Caco-2 (cell line): ENCODE data around the gene ABCB10.

- PRO-cap, result no peak
- RRBS, result no CpG with 5 or more reads among the region's 11 CpGs
Observed at GRCh38 chr1:229019351-229020328, 251.3 kb upstream of the RAB4A start.

DNA sequence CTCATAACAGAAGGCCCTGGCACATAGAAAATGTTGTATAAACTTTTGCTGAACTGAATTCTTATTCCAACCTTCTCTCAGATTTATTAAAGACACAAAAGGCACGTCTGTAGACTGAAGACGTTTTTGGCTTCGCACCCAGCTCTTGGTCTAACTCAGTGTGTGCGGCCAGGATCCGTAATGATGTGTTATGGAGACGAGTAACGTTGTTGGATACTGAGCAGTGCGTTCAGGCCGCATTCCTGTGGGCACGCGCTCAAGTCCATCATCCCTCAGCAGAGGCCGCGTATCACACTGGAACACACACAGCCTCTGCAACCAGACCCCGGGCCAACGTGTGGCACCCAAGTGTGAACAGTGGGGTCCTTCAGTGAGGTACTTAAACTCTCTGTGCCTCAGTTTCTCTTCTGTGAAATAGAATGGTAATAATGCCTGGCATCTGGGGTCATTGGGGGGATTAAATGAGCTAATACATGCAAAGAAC, 154.7 kb upstream of the RAB4A start:
- PRO-cap, result no peak
- RRBS, result no CpG with 5 or more reads among the region's 15 CpGs

GRCh38 chr1:229165335-229165838, 105.5 kb upstream of the RAB4A start:
- PRO-cap, result no peak
- RRBS, result no CpG with 5 or more reads among the region's 8 CpGs

GRCh38 chr1:229217725-229218154, 53.2 kb upstream of the RAB4A start:
- PRO-cap, result no peak
- RRBS, result no CpG with 5 or more reads among the region's 9 CpGs

- PRO-cap, result no peak
- RRBS, result no CpG with 5 or more reads among the region's 10 CpGs
Observed at GRCh38 chr1:229253186-229253624, 17.7 kb upstream of the RAB4A start.

- PRO-cap, result no peak
- RRBS, result no CpG with 5 or more reads among the region's 5 CpGs
Observed at GRCh38 chr1:229274766-229275528, 4.0 kb downstream of the RAB4A start.

GRCh38 chr1:229313002-229313635, 29.7 kb downstream of the CCSAP start:
- PRO-cap, result no peak
- RRBS, result no CpG with 5 or more reads among the region's 9 CpGs

DNA sequence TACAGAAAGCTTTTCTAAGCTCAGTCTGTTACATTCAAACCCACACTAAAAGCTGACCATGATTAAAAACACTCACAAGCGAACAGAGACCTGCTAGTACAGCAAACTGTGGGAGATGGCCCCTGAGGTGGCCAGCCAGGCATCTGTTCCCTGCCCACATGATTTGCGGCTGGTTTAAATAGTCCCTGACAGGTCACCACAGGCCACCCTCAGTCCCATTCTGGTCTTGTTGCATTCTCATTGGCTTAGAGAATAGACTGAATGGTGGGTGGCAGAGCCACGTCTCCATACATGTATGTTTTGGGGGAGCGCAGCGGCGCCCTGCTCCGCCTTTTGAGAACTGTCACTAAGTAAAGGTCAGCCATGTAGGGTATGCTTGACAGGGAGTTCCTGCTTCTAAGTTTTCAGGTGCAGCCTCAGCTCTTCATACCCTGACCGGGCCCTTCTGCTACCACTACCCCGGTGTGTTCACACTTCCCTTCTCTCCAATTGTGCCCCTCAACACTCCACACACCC, 2.4 kb upstream of the ACTA1 start:
- PRO-cap, result no peak
- RRBS, result no CpG with 5 or more reads among the region's 9 CpGs

- PRO-cap, result bidirectional peak, plus-strand start at chr1:229559142, minus-strand start at chr1:229558692
- RRBS, result 3% methylated on average over 57 of the region's 129 CpGs
Observed at GRCh38 chr1:229558385-229559520, at the start of gene ABCB10. ABCB10 (minus strand) TSS chr1:229558707.

GRCh38 chr1:229705719-229706098, 79.7 kb downstream of the URB2 start:
- PRO-cap, result no peak
- RRBS, result no CpG with 5 or more reads among the region's 5 CpGs

GRCh38 chr1:230077422-230078273, 10.6 kb downstream of the GALNT2 start:
- PRO-cap, result no peak
- RRBS, result no CpG with 5 or more reads among the region's 13 CpGs

DNA sequence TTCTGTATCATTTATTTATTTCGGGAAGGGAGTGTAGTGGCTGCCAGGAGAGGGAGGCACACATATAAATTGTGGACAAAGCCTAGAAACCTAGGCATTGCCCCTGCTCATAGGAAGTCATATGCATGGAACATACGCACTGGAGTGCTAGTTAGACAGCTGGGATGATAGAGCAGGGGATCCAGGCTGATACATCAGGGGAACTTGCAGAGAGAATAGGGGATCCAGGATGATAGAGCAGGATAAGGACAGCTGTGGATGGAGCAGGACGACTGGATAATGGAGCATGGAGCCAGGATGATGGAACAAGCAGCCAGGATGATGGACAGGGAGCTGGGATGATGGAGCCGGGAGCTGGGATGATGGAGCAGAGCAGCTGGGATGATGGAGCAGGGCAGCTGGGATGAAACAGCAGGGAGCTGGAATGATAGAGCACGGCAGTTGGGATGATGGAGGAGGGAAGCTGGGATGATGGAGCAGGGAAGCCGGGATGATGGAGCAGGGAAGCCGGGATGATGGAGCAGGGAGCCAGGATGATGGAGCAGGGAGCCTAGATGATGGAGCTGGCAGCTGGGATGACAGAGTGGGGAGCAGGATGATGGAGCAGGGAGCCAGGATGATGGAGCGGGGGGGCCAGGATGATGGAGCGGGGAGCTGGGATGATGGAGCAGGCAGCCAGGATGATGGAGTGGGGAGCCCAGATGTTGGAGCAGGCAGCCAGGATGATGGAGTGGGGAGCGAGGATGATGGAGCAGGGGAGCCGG, 15.7 kb downstream of the GALNT2 start:
- PRO-cap, result no peak
- RRBS, result no CpG with 5 or more reads among the region's 11 CpGs

DNA sequence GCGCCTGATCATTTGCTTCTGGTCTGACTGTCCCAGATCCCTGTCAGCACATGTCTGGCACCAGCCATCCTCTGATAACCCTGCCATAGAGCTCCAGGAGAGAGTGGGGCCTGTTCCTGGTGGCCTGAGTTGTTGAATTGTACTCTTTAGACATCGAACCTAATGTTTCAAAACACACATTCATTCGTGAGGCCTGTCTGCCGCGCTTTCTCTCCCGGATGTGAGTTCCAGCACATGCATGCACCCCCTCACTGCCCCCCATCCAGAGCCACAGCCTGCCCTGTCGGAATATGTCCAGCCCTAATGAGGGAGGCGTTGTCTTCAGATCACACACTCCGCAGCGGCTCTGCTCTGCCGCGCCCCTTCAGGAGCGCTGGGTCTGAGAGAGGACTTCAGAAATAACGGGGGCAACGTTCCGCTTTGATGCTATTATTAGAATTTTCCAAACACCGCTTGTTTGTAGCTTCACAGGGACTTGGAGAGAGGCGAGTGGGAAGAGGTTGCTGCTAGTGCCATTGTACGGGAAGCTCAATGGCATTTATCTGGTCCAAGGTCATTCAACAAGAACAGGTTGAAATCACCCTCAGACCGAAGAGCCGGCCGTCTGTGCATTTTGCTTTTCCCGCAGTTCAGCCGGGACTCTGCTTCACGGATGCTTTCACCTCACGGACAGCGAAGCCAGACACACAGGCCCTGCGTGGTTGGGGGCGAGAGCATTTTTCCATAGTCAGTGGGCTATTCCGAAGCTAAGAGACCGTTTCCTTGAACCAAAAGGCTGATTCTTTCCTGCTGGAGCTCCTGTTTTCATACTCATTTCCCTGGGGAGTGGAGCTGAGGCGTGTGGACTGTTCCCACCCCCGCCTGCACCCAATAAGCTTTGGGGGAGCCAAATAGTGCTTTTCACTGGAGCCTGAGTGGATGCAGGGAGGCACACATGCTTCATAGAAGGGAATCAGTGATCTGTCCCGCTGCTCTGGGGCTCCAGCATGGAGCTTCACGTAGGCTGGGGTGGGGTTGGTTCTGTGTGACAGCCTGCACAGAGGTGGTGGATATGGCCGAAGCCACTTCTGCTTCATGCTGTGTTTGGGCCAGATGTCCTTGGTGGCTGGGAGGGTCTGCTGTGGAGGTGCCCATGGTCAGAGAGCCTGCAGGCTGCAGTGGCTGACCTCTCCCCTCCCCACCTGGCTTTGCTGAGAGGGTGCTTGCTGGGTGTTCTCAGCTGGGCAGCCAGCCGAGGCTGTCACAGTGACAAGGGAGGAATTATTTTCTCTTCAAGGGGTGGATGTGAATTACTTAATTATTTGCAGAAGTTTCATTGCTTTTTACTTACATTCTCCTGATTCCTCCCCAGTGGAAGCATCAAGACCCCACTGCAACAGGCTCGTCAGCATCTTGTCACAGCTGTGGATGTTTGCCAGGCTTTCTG, 69.8 kb downstream of the GALNT2 start:
- PRO-cap, result no peak
- RRBS, result no CpG with 5 or more reads among the region's 38 CpGs

GRCh38 chr1:230140289-230140728, 73.3 kb downstream of the GALNT2 start:
- PRO-cap, result no peak
- RRBS, result no CpG with 5 or more reads among the region's 10 CpGs

DNA sequence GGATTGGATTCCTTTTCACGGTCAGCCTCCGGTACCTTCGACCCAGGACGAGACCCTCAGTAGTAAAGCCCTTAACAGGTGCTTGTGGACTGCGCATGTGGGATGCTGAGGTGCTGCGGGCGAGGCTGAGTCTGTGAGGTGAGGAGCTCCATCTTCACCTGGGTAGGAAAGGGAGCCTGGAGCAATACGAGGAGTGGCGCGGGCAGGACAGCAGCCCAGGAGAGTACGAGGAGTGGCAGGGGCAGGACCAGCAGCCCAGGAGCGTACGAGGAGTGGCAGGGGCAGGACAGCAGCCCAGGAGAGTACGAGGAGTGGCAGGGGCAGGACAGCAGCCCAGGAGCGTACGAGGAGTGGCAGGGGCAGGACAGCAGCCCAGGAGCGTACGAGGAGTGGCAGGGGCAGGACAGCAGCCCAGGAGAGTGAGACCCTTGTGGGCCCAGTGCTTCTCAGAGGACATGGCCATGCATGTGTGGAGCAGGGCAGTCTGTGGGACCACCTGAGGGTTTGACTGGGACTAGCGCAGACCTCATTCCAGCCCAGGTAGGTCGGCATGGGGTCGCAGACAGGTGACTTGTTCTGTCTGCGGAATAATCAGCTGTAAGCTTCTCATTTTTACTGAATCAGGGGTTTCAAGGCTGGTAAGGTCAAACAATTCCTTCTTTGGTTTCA, 131.2 kb downstream of the GALNT2 start:
- PRO-cap, result no peak
- RRBS, result no CpG with 5 or more reads among the region's 22 CpGs

- PRO-cap, result no peak
- RRBS, result 89% methylated on average over 18 of the region's 43 CpGs
Observed at GRCh38 chr1:230332436-230333333, 93.4 kb downstream of the PGBD5 start.

DNA sequence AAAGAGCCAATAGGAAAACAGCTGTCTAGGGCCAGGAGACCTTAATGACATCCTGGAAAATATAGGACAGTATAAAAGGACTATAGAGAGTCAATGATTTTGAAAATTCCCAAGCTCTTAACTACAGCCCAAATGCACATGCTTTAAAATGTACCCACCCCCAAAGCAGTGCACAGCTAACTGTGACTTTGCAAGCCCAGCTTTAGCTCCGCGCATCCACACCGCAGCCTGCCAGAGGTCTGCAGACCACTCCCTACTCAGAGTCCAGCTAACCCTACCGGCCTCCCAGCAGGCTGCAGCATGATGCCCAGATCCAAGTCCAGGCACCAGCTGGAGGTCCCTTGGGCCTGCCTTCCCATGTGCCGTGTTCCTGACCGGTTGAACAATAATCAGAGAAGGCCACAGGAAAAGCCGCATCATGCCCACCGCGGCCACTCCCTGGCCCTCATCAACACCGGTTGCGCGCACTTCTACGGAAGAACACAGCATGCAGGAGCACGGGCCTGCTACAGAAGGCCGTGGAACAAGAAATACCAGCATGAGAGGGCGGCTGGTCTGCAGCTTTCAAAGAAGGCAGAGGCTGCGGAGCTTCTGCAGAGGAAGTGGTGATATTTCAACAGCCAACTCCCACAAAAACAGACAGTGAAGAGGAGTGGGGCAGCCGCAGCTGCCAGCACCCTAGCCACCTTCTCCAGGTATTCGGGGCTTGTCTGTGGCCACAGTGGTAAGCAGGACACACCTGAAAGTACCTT, 1.7 kb downstream of the PGBD5 start:
- PRO-cap, result no peak
- RRBS, result 40% methylated on average over 6 of the region's 19 CpGs

DNA sequence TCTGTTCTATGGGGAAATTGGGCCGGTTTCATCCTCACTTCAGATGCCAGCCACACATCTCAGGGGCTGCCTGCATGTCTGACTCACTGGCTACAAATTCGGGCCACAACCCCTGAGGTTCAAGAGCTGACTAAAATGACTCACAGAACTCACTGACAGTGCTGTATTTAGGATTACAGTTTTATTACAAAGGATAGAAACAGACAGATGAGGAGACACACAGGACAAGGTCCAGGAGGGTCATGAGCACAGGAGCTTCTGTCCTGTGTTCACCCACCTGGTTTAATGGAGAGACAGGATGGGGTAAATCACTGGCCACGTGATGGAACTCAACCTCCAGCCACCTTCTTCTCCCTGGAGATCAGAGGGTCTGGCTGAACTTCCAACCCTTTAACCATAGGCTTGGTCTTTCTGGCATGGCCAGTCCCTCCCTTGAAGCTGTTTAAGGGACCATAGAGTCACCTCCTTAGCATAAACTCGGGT, 83.7 kb upstream of the PGBD5 start:
- PRO-cap, result no peak
- RRBS, result no CpG with 5 or more reads among the region's 4 CpGs

- PRO-cap, result no peak
- RRBS, result no CpG with 5 or more reads among the region's 2 CpGs
Observed at GRCh38 chr1:230609231-230609575, 33.1 kb upstream of the COG2 start.

DNA sequence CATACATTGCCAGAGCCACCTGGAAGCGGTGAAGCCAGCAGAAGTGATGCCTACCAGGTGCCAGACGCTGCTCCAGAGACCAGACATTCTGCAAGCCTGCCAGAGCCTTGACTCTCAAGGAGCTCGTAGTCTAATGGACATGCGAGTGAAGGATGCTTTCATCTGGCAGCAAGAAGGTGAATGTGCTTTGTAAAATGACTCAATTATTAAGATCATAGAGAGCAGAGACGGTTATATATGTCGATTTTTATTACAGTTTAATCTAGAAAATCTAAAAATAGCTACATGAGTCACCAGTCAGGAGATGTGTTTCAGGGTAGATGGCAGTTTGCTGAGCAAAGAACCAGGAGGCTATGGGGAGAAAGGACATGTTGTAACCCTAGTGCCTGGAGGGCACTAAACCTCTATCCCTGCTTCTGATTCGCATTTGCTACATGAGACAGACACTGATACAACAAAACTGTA, 43.4 kb downstream of the C1orf198 start:
- PRO-cap, result no peak
- RRBS, result no CpG with 5 or more reads among the region's 7 CpGs